Helper T cell (primary cell): ENCODE measurements around the genes CDK3 and PRPSAP1.

DNA sequence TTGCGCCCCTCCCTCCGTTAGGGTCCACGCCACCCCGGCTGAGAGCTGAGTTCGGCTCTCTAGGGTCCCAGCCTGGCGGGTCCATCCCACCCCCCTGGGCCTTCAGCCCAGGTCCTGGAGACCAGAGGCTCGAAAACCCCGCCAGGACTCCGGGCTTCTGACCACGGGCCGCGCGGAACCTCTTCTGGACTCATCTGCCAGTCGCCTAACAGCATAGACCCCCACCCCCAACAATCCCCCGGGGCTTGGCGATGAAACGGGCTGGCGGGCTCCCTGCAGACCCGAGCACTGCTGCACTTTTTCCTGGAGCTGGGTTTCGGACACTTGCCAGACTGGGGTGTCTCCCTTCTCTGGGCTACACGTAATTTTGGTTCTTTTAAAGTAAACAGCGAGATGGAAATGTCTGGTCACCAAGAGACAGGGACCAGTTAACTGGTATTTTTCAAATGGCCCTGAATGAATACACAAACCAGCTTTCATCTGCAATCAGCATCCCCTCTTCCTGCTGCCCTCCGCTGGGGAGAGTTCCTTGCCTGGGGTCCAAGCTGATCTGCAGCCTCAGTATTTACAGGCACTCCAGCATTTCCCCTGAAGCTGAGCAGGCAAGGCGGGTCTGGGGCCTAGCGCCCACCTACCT is 560 bp upstream of the TRIM65 start:
- PRO-cap, 2 experiments, result no peak in any of the 2 experiments

DNA sequence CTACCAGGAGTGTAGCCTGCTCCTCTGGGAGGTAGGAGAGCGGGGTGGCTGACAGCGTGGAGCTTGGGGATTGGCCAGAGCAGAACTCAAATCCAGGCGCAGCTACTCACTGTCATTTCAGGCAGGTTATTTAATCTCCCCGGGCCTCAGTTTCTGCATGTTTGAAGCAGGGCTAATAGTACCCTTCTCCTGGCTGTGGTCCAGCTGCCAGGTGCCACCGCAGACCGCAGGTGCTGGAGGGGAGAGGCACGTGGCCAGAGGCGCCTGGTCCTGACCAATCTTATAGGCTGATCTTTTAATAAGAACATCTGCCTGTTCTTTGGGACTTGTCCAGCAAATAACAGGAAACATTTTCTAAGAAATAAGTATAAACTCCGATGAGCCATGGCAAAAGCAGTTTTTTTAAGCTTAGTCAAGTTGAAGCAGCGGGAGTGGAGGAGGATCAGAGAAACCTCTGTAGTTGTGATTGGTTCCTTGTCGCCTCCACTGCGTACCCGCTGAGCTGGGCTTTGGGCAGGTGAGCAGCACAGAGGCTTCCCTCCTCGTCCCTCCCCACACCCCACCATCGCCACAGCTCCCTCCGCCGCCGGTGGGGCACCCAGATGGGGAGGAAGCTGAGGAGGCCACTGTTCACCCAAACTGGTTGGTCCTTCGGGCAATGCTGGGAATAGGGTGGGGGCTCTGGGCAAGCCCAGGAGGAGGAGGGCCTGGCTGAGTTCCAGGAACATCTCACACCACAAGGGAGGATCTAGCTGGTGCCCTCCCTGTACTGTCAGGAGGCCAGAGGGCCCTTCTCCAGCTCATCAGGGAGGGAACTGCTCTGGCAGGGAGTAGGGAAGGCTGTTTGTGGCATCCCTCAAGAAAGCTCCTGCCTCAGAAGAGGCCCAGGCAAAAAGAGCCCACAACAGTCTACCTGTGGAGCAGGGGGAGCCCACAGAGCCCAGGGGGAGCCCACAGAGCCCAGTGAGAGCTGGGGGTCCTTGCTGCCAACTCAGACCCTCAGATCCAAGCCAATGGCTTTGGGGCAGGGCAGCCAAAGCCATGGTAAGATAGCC is 5.1 kb upstream of the MRPL38 start:
- PRO-cap, 2 experiments, result no peak in any of the 2 experiments

DNA sequence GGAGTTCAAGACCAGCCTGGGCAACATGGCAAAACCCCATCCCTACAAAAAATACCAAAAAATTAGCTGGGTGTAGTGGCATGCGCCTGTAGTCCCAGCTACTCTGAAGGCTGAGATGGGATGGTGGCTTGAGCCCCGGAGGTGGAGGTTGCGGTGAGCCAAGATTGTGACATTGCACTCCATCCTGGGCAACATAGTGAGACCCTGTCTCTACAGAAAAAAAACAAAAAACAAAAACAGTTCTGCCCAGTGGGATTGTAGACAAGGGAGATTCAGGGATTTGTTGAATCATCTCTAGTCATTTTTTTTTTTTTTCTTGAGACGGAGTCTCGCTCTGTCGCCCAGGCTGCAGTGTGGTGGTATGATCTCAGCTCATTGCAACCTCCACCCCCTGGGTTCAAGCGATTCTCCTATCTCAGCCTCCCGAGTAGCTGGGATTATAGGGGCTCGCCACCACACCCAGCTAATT is 1.1 kb downstream of the TEN1 start:
- PRO-cap, 2 experiments, result no peak in any of the 2 experiments

- PRO-cap, 2 experiments, result no peak in any of the 2 experiments
Measured at GRCh38 chr17:75996577-75997141, 4.0 kb upstream of the CDK3 start.

DNA sequence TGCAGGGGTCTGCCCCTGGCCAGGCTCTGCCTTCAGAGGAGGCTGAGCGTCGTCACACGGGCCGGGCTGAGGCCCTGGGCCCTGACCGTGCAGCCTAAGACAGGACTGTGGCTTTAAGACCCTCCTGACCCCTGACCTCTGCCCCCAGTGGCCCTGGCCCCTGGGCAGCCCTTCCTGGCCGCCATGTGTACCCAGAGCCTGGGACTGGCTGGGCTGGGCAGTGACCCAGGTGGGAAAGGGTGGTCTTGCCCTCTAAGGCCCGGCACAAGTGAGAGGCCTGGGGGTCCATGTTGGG is at the start of gene CDK3:
CDK3 (plus strand) TSS at position 117 of the 295 bp plus-strand sequence.
- PRO-cap, 2 experiments, result no peak in any of the 2 experiments

GRCh38 chr17:76026170-76026369 is 1.0 kb downstream of the EVPL start:
- PRO-cap, 2 experiments, result no peak in any of the 2 experiments

- PRO-cap, 2 experiments, result no peak in any of the 2 experiments
Measured at GRCh38 chr17:76131979-76133085, 8.7 kb downstream of the FOXJ1 start.

GRCh38 chr17:76139727-76140783 is 990 bp downstream of the FOXJ1 start:
- PRO-cap, 2 experiments, result no peak in any of the 2 experiments

- PRO-cap, 2 experiments, result no peak in any of the 2 experiments
Measured at GRCh38 chr17:76182021-76182601, 41.1 kb upstream of the FOXJ1 start.

GRCh38 chr17:76238655-76239429 is 1.5 kb downstream of the RNF157 start:
- PRO-cap, 2 experiments, result no peak in any of the 2 experiments

DNA sequence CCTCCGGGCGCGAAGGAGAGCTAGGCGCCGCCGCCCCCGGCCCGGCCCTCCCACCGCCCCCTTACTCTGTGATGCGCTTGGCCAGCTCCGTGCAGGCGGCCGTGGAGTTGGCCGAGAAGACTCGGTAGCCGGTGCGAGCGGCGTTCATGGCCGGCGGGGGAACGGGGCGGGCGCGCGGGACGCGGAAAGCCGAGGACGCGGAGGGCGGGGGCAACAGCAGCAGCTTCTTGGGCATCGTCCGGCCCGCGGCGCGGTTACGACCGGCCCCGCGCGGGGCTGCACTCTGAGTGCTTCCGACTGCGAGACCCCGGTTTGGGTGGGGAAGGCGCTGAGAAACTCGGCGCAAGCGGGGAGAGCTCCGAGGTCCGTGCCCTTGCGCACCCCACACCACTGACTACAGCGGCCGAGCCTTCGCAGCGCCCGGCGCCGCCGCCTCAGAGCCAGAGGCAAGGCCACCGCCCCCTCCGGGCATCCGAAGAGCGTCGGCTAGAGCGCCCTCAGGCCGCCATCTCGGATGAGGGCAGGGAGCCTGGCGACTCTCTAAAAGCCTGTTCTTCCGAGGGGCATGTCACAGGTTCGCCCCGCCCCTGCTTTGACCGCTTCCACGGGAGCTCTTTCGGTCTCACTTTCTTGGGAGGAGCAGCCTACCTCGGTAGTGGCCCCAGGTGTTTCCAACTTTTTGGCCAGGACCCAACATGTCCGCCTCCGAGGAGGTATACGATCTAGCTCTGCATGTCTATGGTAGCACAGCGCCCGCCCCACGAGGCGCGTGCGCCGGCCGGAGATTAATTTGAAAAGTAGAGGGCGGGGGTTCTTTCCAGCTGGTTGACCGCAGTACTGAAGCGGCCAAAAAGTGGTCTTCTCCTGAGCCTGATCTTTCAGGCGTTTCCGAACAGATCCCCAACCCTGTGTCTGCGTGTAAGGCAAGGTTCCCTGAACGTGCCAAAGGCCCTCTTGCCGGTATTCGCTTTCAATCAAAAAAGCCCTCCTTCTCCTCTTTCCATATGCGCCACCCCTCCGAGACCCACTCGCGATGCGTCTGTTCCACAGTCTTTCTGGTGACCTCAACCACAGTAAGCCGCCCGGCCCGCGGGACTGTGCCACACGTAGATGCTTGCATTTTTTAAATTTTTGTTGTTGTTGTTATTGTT is at the start of gene PRPSAP1:
PRPSAP1 (minus strand) TSS at position 448 of the 1,151 bp plus-strand sequence.
- PRO-cap, 2 experiments, result peak in 2 of 2 experiments; most common plus-strand start position 625 of the sequence (in 1); most common minus-strand start position 396 of the sequence (in 1)

DNA sequence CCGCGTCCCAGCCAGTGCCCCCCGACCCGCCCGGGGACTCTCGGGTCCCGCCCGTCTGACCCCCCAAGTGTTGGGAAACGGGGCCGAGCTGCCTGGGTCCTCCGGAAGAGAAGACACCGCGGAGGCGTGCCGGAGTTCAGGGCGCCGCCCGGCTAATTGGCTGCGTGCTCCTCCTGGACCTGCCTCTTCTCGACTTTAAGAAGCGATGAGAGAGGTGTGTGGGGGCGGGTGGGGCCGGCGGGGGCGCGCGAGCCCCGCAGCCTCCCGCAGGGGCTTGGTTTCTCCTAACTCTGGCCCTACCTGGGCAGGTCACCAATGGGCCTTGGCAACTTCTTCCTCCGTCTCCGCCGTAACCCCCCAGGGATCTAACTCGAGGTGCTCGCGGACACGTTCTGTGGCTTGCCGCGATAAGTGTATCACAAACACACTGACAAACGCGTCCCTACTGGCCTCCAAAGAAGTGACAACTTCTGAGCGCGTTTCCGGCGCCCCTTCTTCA is 1.0 kb upstream of the SPHK1 start:
- PRO-cap, 2 experiments, result no peak in any of the 2 experiments

DNA sequence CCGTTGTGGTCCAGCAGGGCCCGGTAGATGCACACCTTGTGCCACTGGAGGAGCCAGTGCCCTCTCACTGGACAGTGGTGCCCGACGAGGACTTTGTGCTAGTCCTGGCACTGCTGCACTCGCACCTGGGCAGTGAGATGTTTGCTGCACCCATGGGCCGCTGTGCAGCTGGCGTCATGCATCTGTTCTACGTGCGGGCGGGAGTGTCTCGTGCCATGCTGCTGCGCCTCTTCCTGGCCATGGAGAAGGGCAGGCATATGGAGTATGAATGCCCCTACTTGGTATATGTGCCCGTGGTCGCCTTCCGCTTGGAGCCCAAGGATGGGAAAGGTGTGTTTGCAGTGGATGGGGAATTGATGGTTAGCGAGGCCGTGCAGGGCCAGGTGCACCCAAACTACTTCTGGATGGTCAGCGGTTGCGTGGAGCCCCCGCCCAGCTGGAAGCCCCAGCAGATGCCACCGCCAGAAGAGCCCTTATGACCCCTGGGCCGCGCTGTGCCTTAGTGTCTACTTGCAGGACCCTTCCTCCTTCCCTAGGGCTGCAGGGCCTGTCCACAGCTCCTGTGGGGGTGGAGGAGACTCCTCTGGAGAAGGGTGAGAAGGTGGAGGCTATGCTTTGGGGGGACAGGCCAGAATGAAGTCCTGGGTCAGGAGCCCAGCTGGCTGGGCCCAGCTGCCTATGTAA is 2.8 kb downstream of the SPHK1 start:
- PRO-cap, 2 experiments, result no peak in any of the 2 experiments

- PRO-cap, 2 experiments, result no peak in any of the 2 experiments
Measured at GRCh38 chr17:76399431-76400244, 15.2 kb downstream of the SPHK1 start.

GRCh38 chr17:76425705-76426213 is 27.2 kb downstream of the UBE2O start:
- PRO-cap, 2 experiments, result no peak in any of the 2 experiments

- PRO-cap, 2 experiments, result peak in 2 of 2 experiments; most common plus-strand start chr17:76528012 (in 1); most common minus-strand start chr17:76527992 (in 2)
Measured at GRCh38 chr17:76527463-76528506, 9.7 kb downstream of the CYGB start.

DNA sequence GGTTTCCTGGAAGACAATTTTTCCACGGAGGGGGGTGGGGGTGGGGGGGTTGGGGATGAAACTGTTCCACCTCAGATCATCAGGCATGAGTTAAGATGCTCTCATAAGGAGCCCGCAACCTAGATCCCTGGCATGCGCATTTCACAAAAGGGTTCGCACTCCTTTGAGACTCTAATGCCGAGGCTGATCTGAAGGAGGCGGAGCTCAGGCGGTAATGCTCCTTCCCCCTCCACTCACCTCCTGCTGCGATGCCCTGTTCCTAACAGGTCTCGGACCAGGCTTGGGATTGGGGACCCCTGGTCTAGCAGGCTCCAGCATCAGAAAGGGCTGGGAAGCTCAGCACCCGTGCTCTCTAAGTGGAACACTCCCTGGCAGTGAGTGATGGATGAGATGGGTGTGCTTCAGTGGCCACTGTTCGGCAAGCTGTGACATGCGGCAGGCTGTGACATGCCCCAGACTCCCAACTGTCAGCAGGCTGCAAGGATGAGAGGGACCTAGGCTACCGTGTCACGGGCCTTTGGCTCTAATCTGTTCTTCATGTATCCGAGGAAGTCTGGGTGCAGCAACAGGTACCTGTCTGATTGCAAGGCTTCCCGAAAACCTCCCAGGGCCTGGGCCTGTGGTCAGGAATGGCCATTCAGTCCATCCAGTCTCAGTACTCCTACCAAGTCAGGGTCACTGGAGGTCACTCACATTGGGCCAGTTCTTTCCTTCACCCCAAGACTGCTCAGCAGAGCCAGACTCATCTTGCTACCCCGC is 1.2 kb upstream of the ST6GALNAC2 start:
- PRO-cap, 2 experiments, result no peak in any of the 2 experiments

- PRO-cap, 2 experiments, result no peak in any of the 2 experiments
Measured at GRCh38 chr17:76601780-76602279, 16.2 kb upstream of the ST6GALNAC2 start.

- PRO-cap, 2 experiments, result no peak in any of the 2 experiments
Measured at GRCh38 chr17:76611200-76611712, 25.6 kb upstream of the ST6GALNAC2 start.

DNA sequence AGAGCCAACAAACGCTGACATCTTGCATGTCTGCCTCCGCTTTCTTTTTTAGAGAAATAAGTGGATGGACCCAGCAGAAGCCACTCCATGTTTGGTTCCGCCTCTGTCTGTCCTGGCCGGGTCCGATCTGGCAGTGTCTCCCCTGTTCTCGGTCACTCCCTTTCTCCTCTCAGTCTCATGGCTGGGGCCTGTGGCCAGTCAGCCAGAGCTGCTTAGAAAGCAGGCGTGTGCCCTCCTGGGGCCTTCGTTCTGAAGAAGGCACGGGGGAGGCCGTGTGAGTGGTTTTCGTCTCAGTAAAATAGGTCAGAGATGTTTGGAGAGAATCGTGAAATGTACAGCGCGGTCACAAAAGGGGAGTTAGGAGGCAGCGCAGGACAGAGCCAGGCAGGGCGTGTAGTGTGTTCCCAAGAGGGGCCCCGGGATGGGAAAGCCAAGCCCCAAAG is 23.3 kb downstream of the MXRA7 start:
- PRO-cap, 2 experiments, result no peak in any of the 2 experiments